A375 (cell line): ENCODE results near the genes USP17L10 and USP17L18.

DNA sequence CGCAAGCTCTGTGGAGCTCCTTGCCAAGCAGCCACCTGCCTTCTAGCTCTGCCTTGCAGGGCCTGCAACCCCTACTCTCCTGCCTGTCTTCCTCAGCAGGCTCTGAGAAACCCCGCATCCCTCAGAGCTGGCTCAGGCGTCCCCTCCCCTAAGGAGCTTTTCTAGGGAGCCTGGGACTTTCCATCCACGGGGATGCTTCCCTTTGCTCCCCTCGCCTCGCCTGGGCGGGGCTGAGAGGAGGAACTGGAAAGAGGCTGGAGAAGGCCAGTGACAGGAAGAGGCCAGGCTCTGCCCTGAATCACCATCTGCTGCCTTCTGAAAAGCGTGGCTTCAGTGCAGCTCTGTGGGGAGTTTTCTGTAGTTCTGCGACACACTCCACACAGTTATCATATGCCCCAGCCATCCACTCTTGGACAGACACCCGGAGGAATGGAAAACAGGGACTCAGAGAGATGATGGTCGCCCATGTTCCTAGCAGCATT, 28.3 kb upstream of the AFAP1 start:
- RAMPAGE, long total RNA: no peak

GRCh38 chr4:8001822-8002979, 62.5 kb upstream of the AFAP1 start:
- RAMPAGE, long total RNA: no peak

DNA sequence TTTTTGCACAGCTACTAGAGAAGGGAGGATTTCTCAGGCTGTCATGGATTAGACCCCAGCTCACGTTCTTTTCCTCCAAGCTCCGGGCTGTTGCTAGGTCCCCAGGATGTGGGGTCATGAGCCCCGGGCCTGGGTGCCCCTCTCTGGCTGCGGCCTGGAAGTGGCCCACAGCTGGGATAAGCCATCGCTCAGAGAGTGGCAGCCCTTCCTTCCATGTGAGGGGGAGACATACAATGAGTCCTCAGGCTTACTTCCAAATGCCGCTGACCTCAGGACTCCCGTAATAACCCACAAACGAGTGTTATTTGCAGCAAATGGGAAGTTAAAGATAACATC, 79.7 kb downstream of the ABLIM2 start:
- RAMPAGE, long total RNA: no peak

- RAMPAGE, long total RNA: no peak
Measured at GRCh38 chr4:8117224-8117814, 41.3 kb downstream of the ABLIM2 start.

DNA sequence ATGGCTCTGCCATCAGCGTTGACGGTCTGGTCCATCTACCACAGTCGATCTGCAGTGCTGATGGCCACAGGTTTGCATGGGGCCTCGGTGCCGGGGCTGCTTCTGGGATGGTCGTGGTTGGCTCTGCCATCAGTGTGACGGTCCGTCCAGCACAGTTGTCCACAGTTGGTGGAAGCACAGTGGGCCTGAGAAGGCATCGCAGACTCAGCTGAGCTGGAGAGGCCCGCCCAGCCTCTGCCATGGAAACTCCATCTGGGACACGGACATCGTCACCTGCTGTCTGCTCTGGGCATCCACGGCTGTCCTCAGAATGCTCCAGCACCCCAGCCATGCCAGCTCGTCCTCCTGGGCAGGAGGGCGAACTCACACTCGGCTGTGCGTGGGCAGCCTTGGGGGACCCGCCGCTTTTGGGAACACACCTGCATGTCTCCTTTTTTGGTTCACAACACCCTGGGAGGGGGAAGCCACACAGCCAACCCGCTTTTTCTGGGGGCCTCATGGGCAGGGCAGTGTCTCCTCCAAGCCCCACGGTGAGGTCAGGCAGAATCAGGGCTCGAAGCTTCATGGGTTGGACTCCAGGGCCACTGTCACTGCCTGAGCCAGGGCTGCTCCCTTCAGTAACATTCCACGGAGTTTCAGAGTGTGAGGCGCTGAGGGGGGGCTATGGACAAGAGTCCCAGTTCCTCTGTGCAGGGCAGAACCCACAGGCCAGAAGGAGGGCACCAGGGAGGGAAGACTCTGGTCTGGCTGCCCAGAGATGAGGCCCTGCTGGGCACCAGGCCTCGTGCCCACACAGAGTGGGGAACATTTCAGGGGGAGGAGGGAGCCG, 32.9 kb downstream of the ABLIM2 start:
- RAMPAGE, long total RNA: no peak

- RAMPAGE, long total RNA: no peak
Measured at GRCh38 chr4:8156556-8157147, 2.0 kb downstream of the ABLIM2 start.

DNA sequence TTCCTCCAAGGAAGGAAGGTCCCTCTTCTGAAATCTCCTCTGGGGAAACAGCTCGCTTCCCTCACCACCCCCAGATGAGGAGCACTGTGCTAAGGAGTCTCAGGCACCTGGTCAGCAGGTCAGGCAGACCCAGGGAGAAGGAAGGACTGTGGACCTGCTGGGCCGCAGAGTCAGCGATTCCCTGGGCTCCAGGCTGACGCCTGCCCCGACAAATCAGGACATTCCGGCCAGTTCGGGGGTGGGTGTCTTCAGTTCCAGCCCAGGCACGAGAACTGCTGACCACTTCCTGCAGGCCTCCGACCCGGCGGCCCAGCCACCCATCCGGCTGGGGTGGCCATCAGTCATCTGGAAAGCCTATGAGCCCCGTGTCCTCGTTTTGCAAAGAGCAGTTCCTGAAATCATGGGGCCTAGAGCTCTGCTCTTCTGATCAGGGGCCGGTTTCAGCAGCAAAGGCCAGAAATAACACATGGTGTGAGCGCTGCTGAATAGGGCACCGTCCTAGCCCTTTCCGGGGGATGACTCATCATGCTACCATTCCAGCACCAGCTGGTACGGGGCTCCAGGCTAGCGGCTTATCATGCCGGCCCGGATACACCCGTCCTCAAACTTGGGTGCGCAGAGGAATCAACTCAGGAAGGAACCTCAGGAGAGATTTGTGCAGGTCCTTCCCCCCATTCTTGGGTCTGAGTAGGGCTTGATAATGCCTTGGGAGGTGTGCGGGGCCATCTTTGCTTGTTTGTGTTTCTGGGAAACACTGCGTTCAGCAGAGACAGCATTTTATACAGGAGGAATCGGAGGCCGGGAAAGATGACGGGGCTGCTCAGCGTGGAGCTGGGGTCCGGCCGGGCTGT, 7.8 kb upstream of the SH3TC1 start:
- RAMPAGE, long total RNA: no peak

- RAMPAGE, long total RNA: no peak
Measured at GRCh38 chr4:8219298-8219684, 20.2 kb downstream of the SH3TC1 start.

DNA sequence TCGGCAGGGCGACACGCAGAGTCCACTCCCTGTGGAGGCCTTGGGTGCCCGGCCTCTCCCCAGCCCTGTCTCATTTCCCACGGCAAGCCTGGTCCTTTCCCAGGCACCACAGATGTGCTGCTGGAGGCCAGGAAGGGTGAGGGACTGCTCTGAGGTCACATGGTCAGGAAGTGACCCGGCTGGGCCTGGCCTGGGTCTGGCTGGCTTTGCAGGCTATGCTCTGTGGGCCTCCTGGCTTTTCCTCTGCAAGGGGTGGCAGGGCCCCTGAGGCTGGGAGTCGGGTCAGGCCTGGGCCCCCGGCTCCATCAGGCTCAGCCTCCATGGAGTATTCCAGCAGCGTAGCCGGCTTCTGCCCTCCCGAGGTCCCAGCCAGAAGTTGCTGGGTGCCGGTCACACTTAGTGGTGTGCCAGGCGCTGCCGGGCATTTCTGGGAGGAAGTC, 3.4 kb downstream of the HTRA3 start:
- RAMPAGE, long total RNA: no peak

GRCh38 chr4:8291328-8291794, 21.8 kb downstream of the HTRA3 start:
- RAMPAGE, long total RNA: no peak

DNA sequence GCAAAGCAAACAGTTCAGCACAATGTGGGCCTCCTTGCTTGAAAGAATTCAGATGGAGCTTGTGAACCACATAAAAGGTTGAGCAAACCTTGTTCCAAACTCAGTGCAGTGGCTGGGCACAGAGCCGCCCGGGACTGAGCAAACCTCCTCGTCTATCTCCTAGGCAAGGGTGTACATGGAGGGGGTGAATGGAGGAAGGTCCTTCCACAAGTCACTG, 82.4 kb downstream of the HTRA3 start:
- RAMPAGE, long total RNA: no peak

- RAMPAGE, long total RNA: no peak
Measured at GRCh38 chr4:8357625-8358484, 82.7 kb downstream of the ACOX3 start.

- RAMPAGE, long total RNA: no peak
Measured at GRCh38 chr4:8393692-8394124, 46.8 kb downstream of the ACOX3 start.

GRCh38 chr4:8442798-8443418, 2.3 kb downstream of the TRMT44 start:
- RAMPAGE, long total RNA: no peak

- RAMPAGE, long total RNA: no peak
Measured at GRCh38 chr4:8506667-8507140, 66.1 kb downstream of the TRMT44 start.

DNA sequence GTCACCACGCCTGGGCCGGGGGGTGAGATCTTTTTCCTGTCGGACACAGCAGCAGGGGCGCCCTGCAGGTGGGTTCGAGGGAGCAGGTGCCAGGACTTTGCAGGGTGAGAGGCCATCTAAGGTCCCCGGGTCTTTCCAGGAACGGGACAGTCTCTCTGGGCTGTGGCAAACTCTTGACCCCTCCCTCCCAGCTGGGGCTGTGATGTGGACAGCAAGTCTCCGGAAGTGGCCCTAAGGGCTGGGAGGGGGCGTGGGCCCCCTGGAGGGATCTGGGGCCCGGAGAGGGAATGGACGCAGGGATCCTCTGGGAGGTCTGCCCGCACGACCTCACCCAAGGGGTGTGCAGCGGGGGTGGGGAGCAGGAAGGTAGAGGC, 585 bp downstream of the CPZ start:
- RAMPAGE, long total RNA: no peak

- RAMPAGE, long total RNA: no peak
Measured at GRCh38 chr4:9210396-9210875, at the start of gene USP17L10. Gene USP17L10, plus strand, starts transcription at chr4:9210657.

GRCh38 chr4:9248330-9248782, at the start of gene USP17L18:
Gene USP17L18, plus strand, starts transcription at chr4:9248630.
- RAMPAGE, long total RNA: no peak

DNA sequence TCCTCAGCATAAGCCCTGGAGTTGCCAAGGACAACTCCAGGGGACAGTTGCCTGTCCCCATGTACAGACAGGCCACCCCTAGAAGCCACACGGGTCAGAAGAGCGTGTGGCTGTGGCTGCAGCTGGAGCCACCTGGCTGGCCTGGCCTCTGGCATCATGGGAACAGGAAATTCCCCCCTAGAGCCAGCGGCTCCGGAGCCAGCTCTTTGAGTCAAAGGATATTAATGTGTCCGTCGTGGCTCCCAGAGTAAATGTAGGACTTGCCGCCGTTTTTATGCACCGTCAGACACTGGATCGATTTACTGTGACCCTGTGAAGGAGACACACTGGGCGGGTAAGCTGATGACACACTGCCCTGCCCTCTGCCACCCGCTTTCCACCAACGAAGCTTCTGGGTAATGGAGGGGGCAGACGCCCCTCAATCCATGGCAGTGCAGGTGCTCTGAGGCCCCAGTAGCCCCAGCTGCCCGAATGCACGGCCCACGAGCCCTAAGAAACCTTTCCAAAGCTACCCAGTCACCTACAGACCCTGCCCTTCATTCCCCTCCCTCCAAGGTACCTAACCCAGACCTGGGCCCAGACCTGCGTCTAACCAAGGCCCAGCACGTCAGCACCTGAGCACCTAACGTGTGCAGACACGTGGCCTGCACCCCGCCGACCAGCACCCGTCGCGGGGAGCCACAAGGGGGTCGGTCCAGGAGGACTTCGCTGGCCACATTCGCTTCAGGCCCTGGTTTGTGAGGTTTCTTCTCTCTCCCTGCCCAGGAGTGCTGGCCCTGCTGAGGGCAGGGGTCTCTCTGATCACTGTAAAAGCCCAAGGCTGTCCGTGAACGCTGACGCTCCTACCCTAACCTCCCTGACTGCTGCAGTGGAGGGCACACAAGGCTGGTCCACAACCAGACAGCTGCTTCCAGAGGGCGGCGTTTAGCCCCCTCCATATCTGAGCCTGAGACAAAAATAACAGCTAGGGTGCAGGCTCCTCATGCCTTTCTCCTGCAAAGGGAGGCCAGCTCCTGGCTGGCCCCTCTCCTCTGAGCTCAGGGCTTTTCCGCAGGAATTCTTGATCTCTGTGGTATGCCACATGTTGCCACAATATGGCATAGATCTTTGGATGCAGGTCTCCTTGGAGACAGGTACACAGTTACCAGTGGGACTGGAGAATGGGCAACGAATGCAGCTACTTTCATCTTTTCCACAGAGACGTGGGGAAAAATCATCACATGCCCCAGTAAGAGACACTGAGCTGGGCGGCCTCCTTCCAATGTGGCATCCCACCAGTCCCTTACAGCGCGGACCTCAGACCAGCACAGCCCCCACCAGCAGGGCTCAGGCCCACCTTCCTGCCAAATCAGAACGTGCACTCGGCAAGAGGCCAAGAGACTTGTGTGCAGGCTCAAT, 31.9 kb downstream of the WDR1 start:
- RAMPAGE, long total RNA: no peak

- RAMPAGE, long total RNA: no peak
Measured at GRCh38 chr4:10105711-10106144, 10.9 kb downstream of the WDR1 start.